ENCODE measurements around a stretch of chr4.

- PRO-cap, 2 experiments, result peak in 2 of 2 experiments; most common minus-strand start chr4:1691853 (in 2)
- RAMPAGE, long total RNA, 5 experiments, result no peak in any of the 5 experiments
Observed at GRCh38 chr4:1691649-1692192, 7.6 kb upstream of the FAM53A start.

- PRO-cap, 2 experiments, result no peak in any of the 2 experiments
- RAMPAGE, long total RNA, 5 experiments, result no peak in any of the 5 experiments
Observed at GRCh38 chr4:1692691-1693705, 8.9 kb upstream of the FAM53A start.

DNA sequence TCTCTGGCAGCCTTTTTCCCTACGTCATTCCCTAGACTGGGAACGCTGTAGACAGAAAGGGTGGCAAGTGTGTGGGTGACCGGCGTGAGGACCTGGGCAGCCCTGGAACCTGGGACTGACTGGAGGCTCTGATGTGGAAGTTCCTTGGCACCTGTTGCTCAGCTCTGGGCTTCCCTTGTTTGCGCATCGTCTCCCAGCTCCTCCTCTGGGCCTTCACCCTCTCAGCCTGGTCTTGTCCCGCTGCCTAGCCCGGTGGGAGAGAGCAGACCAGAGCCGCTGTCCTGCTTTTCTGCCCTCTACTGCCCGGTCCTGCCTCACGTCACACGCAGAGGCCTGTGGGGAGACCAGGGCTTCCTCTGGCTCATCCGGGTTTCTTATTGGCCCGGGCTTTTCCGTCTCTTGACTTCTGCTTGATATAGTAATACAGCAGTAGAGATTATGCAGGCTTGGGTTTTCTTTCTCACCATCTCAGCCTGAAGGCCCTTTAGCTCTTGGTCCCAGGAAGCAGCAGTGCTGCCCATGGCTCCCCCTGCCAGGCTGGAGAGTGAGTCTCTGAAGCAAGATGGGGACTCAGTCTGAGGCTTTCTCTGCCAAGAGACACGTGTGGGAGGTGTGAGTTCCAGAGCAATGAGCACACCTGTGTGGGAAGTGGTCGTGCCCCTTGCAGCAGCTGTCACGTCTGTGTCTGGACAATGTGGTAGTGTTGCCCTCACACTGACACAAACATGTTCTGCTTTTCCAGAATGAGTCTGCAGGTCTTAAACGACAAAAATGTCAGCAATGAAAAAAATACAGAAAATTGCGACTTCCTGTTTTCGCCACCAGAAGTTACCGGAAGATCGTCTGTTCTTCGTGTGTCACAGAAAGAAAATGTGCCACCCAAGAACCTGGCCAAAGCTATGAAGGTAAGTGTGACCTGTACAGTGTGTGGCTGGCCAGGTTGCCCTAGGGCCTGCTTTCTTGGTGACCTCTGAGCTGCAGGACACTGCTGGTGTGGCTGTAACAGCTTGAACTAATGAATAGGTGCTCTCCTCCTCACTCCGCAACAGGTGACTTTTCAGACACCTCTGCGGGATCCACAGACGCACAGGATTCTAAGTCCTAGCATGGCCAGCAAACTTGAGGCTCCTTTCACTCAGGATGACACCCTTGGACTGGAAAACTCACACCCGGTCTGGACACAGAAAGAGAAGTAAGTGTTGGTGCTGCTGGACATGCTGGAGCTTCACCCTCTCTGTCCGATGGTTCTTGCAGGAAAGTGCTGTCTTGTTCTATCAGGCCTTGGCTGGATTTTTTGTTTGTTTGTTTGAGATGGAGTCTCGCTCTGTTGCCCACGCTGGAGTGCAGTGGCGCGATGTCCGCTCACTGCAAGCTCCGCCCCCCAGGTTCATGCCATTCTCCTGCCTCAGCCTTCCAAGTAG, 1.9 kb downstream of the TACC3 start:
- PRO-cap, 2 experiments, result no peak in any of the 2 experiments
- RAMPAGE, long total RNA, 5 experiments, result start-site peak on the plus strand in 2 of 5 experiments, centred at positions 847 to 1,057 of the sequence, 8 to 12 reads per replicate

DNA sequence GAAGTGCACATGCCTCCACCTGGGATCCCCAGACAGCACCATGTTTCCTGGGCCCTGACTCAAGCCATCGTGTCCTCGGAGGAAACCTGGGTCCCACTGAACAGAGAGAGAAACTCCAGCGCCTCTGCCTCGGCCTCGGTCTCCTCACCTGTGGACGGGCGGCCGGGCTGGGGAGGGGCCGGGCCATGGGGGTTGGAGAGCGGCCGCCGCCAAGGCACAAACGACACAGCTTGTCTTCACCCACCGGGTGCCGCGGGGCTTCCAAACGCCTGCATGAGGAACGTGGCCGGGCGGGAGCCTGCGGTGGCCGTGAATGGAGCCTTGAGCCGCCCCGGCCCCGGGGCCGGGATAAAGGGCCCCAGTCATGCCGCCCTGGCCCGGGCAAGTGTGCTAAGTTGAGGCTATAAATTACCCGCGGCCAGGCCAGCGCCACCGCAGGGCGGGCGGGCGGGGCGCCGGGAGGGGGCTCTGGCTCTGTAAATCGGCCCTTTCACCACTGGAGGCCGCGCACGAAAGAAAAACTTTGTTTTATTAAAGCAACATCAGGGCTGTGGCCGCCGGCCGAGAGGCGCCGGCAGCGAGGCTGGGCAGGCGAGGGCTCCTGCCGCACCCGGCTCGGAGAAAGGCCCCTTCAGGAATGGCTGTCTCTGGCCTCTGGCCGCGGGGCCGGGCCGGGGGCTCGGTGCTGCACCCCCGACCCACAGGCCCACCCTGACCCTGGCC, 29.8 kb upstream of the FGFR3 start:
- PRO-cap, 2 experiments, result no peak in any of the 2 experiments
- RAMPAGE, long total RNA, 5 experiments, result no peak in any of the 5 experiments

DNA sequence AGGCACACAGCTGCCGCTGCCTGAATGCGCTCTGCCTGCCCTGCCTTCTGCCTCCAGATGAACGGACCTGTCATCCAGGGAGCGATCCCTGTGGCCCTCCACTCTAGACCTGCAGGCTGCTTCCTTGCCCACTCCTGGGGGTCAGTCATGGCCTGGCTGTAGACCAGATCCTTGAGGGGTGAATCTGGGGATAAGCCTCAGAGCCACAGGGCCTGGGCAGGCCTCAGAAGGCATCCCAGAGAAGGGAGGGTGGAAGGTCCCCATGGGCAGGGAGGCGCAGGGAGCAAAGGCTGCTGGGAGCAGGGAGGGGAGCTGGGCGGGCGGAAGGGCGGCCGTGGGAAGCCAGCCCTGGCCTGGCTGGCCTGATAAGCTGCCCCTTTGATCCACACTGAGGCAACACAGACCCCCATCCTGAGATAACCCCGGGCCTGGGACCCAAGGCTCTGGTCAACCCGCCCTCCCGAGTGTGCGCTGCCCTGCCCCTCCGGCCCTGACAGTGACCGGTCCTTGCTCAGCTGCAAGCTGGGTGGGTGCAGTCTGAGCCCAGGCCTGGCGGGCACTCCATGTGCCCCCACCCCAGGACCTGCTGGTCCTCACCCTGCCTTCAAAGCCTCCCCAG, 8.0 kb upstream of the FGFR3 start:
- PRO-cap, 2 experiments, result no peak in any of the 2 experiments
- RAMPAGE, long total RNA, 5 experiments, result no peak in any of the 5 experiments

GRCh38 chr4:1822869-1823240, 29.8 kb downstream of the FGFR3 start:
- PRO-cap, 2 experiments, result no peak in any of the 2 experiments
- RAMPAGE, long total RNA, 5 experiments, result no peak in any of the 5 experiments

DNA sequence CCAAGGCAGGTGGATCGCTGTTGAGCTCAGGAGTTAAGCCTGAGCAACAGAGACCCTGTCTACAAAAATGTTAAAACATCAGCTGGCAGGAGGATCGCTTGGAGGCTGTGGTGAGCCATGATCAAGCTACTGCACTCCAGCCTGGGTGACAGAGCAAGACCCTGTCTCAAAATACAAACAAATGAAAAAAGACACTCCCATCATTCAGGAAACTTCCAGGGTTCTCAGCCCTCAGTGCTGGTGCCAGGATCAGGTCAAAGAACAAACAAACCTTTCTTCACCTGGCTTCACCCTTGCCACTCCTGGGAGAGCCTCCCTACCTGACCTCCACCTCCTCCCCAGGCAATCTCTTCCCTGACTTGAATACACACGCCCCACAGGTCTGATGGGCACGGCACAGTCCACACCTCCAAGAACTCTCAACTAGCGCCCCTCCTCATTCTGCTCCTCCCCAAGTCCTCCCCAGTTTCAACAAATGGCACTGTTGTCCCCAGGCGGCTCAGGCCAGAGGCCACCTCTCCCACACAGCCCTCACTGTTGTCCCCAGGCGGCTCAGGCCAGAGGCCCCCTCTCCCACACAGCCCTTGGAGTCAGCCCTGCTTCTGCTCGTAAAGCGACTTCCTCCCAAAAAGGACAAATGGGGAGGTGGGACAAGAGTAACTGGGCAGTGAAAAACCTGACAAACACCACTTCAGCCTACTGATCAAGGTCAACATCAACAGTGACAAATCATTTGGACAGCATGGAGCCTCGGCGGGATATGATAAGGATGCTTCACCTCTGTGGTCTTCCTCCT, 3.1 kb downstream of the LETM1 start:
- PRO-cap, 2 experiments, result no peak in any of the 2 experiments
- RAMPAGE, long total RNA, 5 experiments, result no peak in any of the 5 experiments

GRCh38 chr4:1864202-1864849, 6.9 kb upstream of the NSD2 start:
- PRO-cap, 2 experiments, result no peak in any of the 2 experiments
- RAMPAGE, long total RNA, 5 experiments, result no peak in any of the 5 experiments

DNA sequence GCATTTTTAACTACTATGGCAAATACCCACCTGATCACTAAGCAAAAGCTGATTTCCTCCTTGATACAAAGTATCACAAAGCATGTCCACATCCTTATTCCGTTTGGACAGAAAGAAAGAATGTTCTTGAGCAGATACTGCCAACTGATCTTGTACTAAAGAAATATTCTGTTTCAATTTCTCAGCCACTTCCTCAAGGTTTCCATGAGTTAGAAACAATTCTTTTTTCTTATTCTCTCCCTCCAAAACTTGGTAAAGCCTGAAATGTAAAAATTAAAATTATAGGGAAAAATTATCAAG, 5.8 kb downstream of the HAUS3 start:
- PRO-cap, 2 experiments, result no peak in any of the 2 experiments
- RAMPAGE, long total RNA, 5 experiments, result no peak in any of the 5 experiments

DNA sequence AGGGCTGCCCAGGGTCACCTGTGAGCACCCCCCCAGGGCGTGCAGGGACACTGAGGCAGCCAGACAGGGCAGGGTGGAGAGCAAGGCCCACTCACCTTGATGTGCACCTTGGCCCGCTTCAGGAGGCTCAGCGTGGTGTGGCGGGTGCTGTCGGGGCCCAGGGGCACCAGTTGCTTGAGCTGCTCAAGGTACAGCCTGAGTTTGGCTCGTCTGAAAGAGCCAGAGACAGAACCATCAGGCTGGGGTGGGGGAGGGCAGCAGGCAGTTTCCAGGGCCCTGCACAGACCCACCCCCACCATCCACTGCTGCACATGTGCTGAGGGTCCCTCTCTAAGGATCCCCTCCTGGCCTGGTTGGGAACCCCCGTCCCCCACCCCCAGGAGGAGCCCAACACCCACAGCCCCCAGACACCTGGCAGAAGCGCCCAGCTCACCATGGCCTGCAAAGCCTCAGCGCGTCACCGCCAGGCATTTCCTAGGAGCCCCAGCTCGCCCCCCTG, 9.5 kb downstream of the MXD4 start:
- PRO-cap, 2 experiments, result no peak in any of the 2 experiments
- RAMPAGE, long total RNA, 5 experiments, result no peak in any of the 5 experiments

- PRO-cap, 2 experiments, result peak in 2 of 2 experiments; most common plus-strand start chr4:2537404 (in 1); most common minus-strand start chr4:2537061 (in 2)
- RAMPAGE, long total RNA, 5 experiments, result no peak in any of the 5 experiments
Observed at GRCh38 chr4:2536804-2537997, 754 bp downstream of the FAM193A start.

DNA sequence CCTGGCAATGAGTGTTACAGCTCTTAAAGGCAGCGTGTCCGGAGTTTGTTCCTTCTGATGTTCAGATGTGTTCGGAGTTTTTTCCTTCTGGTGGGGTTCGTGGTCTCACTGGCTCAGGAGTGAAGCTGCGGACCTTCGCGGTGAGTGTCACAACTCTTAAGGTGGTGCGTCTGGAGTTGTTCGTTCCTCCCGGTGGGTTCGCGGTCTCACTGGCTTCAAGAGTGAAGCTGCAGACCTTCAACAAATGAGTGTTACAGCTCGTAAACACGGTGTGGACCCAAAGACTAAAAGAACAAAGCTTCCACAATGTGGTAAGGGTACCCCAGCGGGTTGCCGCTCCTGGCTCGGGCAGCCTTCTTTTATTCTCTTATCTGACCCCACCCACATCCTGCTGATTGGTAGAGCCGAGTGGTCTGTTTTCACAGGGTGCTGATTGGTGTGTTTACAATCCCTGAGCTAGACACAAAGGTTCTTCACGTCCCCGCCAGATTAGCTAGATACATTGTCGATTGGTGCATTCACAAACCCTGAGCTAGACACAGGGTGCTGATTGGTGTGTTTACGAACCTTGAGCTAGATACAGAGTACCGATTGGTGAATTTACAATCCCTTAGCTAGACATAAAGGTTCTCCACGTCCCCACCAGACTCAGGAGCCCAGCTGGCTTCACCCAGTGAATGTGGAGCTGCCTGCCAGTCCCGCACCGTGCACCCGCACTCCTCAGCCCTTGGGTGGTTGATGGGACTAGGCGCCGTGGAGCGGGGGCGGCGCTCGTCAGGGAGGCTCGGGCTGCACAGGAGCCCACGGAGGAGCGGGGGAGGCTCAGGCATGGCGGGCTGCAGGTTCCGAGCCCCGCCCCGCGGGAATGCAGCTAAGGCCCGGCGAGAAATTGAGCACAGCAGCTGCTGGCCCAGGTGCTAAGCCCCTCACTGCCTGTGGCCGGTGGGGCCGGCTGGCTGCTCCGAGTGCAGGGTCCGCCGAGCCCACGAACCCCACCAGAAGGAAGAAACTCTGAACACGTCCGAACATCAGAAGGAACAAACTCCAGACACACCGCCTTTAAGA, 6.6 kb upstream of the TNIP2 start:
- PRO-cap, 2 experiments, result no peak in any of the 2 experiments
- RAMPAGE, long total RNA, 5 experiments, result no peak in any of the 5 experiments

- PRO-cap, 2 experiments, result no peak in any of the 2 experiments
- RAMPAGE, long total RNA, 5 experiments, result no peak in any of the 5 experiments
Observed at GRCh38 chr4:2785392-2786001, 7.4 kb upstream of the SH3BP2 start.

DNA sequence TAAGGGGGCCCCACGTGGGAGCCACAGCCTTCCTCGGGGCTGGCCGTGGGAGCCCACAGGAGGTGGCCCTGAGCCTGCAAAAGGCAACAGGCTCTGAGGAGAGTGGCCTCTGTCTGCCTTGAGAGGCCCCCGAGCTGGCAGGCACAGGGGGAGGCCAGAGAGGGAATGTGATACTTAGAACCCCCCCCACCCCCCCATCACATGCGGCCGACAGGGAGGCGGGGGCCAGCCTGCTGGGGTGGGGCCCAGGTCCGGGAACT, 19.6 kb downstream of the SH3BP2 start:
- PRO-cap, 2 experiments, result no peak in any of the 2 experiments
- RAMPAGE, long total RNA, 5 experiments, result no peak in any of the 5 experiments

- PRO-cap, 2 experiments, result peak in 2 of 2 experiments; most common plus-strand start chr4:2862878 (in 1); most common minus-strand start chr4:2862641 (in 2)
- RAMPAGE, long total RNA, 5 experiments, result no peak in any of the 5 experiments
Observed at GRCh38 chr4:2862410-2863042, 18.9 kb downstream of the ADD1 start.

- PRO-cap, 2 experiments, result no peak in any of the 2 experiments
- RAMPAGE, long total RNA, 5 experiments, result no peak in any of the 5 experiments
Observed at GRCh38 chr4:2875649-2876283, 32.1 kb downstream of the ADD1 start.

DNA sequence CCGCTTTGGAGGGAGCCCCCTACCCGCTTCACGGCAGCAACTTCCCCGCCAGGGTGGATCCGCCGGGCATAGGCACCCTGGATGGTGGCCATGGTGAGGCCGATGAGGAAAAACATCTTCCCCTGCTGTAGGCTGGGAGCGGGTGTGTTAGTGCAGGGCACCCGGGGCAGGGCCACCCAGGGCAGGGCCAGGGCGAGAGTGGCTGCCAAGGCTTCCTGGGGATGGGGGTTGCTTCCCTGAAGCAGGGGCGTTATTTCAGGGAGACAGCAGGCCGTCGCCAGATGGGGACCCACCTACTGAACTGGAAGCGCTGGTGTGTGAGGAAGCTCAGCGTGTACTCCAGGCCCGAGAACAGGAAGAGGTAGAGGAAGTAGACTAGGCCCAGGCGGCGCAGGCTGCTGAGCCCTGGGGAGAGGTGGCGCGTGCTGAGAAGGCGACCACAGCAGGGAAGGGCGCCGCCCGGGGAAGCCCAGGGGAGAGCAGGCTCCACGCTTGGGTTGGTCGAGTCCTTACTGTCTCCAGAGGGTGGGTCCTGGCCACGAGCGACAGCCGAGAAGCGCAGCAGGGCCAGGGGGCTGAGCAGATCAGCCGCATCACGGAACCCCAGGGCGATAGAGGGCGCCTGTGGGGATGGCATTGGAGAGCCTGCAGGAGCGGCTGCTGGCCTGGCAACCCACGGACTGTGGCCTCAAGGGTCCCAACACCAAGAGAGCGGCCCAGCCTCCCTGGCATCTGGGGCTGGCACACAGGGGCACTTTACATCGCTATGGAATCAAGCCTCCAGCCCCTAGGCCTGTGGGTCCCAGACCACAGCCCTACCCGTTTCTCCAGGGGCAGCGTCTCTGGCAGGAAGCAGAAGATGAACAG, 2.9 kb downstream of the MFSD10 start:
- PRO-cap, 2 experiments, result no peak in any of the 2 experiments
- RAMPAGE, long total RNA, 5 experiments, result no peak in any of the 5 experiments

DNA sequence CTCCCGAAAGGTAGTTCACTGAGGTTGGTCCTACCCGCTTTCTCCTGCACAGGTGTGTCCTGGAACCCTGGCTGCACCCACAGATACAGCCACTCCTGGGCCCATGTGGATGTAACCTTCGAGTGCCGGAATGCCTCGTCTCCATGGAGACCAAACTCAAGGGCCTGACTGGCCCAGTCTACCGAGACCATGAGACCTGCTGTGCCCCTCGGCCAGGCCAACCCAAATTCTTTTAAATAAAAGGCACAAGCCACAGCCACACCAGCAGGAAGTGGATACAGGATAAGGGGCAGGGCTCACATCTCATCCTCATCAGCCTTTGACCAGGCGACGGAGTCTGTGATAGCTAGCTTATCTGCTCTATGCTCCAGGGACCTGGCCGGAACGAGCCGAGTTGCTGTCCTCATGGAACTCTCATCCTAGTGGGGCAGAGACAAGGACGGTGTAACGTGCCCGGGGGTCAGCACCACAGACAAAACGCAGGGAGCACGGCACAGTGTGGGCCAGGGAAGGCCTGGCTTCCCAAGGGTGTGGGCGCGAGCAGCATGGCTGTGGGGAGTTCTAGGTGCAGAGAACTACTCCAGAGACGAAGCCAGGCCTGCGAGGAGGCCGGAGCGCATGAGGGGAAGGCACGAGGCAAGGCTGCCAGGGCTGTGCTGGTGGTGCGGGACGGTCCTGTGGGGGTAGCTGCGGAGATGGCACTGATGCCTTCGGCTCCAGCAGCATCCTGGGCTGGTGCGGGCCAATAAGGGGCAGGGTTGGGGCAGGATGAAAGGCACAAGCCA, 5.8 kb upstream of the MFSD10 start:
- PRO-cap, 2 experiments, result peak in 1 of 2 experiments; most common plus-strand start position 267 of the sequence (in 1); most common minus-strand start position 59 of the sequence (in 1)
- RAMPAGE, long total RNA, 5 experiments, result no peak in any of the 5 experiments

DNA sequence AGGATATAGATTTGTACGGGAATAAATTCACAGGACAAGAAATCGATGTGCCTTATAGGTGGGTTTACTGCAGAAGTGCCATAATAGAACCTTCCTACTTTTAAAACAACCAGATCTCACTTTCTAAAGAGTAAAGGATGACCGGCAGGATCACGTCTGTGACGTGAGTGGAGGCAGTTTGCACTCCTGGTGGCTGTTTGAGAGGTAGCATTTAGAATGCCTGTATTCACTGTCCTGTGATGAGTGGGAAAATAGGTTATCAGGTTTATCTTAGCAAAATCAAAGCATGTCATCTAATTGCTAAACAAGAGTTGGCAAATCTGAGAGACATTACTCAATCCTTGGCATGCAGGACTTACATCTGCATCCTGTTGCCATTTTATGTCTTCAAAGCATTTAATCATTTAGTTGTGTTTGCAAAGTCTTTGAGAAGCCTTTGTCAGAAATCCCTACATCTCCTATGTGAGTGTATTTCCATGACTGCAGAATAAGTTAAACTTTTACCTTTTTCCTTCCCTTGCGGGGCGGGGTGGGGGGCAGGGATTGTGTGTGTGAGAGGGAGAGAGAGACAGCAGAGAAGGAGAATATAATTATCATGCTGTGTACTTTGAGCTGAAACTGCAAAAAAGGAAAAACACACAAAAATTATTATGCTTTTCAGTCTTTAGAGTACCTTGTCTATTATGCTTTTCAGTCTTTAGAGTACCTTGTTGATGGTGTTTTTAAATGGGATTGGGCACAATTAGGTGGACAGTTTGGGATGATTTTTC, 41.4 kb upstream of the MSANTD1 start:
- PRO-cap, 2 experiments, result no peak in any of the 2 experiments
- RAMPAGE, long total RNA, 5 experiments, result no peak in any of the 5 experiments

GRCh38 chr4:3390016-3390719, 51.6 kb upstream of the HGFAC start:
- PRO-cap, 2 experiments, result peak in 1 of 2 experiments; most common minus-strand start chr4:3390167 (in 1)
- RAMPAGE, long total RNA, 5 experiments, result no peak in any of the 5 experiments